Temporal lobe (tissue), 2 donors: ENCODE results near the genes CYP4B1, CYP4Z1 and SPATA6.

GRCh38 chr1:46182818-46183935 lies 6.9 kb upstream of the P3R3URF start:
- RAMPAGE, long total RNA: no peak

- RAMPAGE, long total RNA: no peak
Observed at GRCh38 chr1:46362114-46362627, 21.6 kb downstream of the NSUN4 start.

DNA sequence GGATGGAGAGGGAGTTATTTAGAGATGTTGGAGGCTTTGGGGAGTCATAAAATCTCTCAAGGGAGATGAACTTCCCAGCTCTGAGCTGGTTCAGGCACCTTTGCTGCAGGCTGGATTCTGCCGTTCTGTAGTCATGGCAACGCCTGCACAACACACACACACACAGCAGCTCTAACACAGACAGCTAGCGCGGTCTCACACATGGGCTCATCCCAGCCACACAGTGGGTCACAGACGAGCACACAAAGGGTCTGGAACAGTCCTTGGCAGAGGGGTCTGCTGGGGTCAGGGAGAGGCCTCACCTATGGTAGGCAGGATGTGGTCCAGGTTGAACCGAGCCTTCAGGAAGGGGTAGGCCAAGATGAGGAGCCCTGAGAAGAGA lies 1.8 kb downstream of the KNCN start:
- RAMPAGE, long total RNA: no peak

GRCh38 chr1:46593998-46594493 lies 10.0 kb downstream of the MKNK1 start:
- RAMPAGE, long total RNA: no peak

DNA sequence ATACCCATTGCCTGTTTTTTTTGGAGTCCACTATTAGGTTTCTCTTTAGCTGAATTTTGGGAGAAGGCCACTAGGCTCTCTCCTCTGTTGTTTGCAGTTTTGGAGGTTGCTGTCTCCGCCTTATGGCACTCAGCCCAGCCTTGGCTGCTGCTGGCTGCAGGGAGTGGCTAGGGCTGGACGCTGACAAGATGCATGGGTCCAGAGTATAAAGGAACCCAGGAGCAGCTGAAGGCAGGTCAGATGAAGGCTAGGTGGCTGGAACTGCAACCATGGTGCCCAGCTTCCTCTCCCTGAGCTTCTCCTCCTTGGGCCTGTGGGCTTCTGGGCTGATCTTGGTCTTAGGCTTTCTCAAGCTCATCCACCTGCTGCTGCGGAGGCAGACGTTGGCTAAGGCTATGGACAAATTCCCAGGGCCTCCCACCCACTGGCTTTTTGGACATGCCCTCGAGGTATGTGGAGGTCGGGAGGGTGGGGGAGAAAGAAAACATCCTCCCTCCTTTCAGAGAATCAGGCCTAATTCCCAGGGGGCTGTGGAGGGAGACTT lies at the start of gene CYP4B1:
Gene CYP4B1 (plus strand): TSS at position 234 of the 544 bp plus-strand sequence.
- RAMPAGE, long total RNA: no peak

GRCh38 chr1:46820318-46821386 lies 21.8 kb downstream of the CYP4B1 start:
- RAMPAGE, long total RNA: no peak

DNA sequence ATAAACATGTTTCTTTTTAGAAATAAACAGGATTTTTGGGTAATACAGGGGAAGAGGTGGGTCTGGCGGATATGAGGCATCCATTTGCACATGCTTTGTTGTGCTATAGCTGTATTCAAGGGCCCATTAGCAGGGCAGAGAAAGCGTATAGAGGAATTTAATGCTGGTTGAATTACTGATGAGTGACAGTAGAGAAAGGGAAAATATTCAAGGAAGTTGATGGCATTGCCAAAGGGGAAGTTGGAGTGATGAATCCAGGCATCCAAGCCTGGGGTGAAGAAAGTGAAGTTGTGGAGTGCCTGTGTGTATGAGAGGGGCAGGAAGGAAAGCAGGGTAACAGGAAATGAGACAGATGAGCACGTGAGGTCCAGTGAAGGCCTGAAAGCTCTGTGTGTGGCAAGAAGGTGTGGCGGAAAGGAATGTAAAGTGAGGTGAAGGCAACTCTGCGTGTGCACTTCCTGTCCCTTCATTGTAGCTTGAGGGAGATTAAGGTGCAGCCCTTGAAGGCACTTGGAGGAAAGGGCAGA lies 58.6 kb downstream of the CYP4B1 start:
- RAMPAGE, long total RNA: no peak

DNA sequence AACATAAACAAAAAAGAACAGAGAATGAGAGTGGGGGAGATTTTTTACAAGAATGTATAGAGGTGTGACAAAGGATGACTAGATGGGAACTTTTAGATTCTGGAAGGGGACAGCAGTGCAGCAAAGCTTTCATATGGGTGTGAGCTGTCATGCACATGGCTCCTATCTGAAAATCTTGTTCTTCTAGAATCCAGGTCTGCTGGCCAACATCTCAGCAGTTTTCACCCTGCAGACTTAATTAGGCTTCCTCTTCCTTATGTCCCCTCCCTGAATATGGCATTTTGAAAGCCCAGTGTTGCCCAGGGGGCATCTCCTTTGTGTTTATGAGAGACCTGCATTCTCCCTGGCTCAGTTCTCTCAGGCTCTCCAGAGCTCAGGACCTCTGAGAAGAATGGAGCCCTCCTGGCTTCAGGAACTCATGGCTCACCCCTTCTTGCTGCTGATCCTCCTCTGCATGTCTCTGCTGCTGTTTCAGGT lies at the start of gene CYP4Z1:
Gene CYP4Z1 (plus strand): TSS at position 132 of the 477 bp plus-strand sequence.
- RAMPAGE, long total RNA: no peak

GRCh38 chr1:47179111-47179873 lies 10.5 kb downstream of the PDZK1IP1 start:
- RAMPAGE, long total RNA: no peak

DNA sequence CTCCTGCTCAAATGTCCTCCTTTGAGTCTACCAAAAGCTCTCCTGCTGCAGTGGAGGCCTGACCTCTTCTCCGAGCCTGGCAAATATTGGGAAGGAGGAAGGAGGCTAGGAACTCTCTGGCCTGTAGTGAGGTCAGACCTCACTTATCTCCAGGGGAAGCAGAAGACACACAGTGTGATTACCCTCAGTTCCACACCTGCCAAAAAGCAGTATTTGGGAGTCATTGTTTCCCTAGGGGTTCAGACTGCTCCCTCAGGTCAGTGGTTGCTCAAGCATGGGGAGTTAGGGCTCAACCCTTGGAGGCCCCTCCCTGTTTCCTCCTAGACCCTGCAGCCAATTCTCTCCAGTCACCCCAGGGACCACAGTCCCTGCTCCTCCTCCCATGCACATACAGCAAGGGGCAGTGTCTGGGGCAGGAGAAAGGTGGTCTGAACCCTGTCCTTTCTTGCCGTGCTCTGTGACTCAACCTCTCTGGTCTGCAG lies 1.2 kb downstream of the PDZK1IP1 start:
- RAMPAGE, long total RNA: no peak

GRCh38 chr1:47701834-47702069 lies 263.9 kb downstream of the FOXD2 start:
- RAMPAGE, long total RNA: no peak

- RAMPAGE, long total RNA: no peak
Observed at GRCh38 chr1:47708251-47708670, 270.4 kb downstream of the FOXD2 start.

GRCh38 chr1:47831474-47832060 lies 165.6 kb downstream of the TRABD2B start:
- RAMPAGE, long total RNA: no peak

- RAMPAGE, long total RNA: no peak
Observed at GRCh38 chr1:47865686-47866449, 131.3 kb downstream of the TRABD2B start.

GRCh38 chr1:48055813-48056236 lies 58.6 kb upstream of the TRABD2B start:
- RAMPAGE, long total RNA: no peak

- RAMPAGE, long total RNA: no peak
Observed at GRCh38 chr1:48230315-48230956, 7.9 kb downstream of the SLC5A9 start.

DNA sequence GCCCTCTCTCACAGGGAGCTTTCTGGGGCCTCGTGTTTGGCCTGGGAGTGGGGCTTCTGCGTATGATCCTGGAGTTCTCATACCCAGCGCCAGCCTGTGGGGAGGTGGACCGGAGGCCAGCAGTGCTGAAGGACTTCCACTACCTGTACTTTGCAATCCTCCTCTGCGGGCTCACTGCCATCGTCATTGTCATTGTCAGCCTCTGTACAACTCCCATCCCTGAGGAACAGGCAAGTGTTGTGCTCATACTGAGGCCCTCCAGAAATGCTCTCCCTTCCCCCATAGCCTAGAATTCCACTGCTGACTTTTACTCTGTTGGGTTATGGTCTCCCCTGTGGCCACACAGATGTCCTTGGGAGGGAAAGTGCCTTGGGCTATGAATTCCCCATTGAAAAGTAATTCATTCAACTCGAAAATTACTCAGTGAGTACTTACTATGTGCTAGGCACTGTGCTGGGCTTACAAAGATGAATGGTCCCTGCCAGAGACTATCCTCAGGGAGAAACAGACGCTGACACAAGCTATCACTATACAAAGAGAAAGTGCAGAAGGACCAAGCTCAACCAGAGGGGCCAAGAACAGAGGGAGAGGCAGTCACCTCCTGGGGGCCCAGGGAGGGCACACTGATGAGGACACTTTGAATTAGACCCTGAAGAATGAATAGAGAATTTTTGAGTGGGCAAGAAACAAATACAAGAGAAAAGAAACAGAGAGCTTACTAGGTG lies 17.0 kb downstream of the SLC5A9 start:
- RAMPAGE, long total RNA: no peak

DNA sequence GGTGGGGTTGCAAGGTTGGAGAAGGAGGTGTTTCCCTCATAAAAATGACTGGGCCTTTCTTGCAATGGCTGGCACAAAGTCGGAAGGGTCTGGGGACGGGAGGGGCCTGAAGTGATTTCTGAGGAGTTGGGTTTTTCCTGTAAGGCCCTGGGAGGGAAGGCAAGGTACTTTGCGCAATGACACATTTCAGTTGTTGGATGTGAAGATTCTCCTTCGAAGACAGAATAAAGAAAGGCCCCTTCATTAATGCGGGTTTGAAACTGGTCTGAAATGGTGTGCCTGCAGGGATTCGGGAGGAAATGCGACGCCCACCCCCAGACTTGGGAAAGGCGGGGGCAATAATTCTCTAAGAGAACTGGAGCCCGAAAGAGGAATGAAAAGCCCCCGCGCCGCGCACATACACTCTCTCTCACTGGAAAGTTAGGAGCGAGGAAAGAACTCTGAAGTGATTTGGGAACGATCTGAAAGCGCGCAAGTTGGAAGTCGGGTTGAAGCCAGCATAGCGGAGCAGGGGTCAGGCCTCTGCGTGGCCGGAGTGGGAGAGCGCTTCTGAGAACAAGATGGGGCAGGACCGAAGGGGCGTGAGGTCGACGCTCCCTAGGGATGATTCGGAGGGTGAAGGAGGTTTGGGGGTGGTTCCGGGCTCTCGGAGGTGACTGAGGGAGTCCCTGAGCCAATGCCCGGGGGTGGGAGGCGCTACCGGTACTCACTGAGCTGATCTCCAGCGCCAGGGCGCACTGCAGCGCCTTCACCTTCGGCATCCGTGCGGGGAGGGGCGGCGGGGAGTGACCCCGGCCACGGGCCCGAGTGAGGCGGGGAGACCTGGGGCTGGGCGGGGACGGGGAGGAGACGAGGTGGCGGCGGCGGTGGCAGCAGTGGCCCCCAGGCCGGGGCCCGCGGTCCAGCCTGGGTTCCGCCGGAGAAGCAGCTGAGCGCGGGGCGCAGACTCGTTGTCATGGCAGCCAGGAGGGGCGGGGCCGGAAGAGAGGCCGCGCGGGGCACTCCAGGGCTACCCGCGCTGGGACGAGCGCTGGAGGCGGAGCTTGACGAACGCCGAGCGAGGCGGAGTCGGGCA lies at the start of gene SPATA6:
Gene SPATA6 (minus strand): TSS at position 957 of the 1,075 bp plus-strand sequence.
- RAMPAGE, long total RNA: no peak

DNA sequence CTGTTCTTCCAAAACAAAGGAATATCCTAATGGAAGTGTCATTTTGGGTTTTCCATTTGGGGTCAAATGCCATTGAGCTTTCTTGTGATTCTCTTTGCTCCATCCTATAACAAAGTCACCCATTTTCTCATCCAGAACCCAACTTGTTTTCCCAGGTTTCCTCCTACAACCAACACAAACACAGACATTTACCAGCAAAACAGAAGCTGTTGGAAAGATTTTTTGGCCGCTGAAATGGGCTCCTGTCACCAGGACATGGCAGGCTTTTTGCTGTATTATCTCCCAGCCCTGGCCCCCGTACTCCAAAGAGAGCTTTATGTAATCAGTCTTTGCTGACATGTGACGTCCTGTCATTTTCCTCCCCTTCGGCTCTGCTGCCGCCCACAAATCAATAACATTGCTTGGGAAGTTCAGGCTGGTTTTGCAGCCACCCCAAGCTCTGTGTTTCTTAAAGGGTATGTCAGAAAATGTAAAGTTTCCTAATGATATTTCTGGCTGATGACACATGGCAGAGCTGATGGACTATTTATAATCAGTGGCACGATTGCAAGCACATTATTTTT lies 66.9 kb downstream of the ELAVL4 start:
- RAMPAGE, long total RNA: no peak

- RAMPAGE, long total RNA: no peak
Observed at GRCh38 chr1:50633586-50634227, 210.5 kb upstream of the DMRTA2 start.